Occipital lobe (tissue), 2 donors: ENCODE results near the genes CHSY3 and IL3.

- RAMPAGE, long total RNA, result no peak
Observed at GRCh38 chr5:128537734-128538076, 340 bp downstream of the FBN2 start.

GRCh38 chr5:129094384-129094637 lies 238 bp upstream of the ISOC1 start:
- RAMPAGE, long total RNA, result no peak

GRCh38 chr5:129903597-129904586 lies at the start of gene CHSY3:
Gene CHSY3, plus strand, starts transcription at chr5:129904465.
- RAMPAGE, long total RNA, result no peak

DNA sequence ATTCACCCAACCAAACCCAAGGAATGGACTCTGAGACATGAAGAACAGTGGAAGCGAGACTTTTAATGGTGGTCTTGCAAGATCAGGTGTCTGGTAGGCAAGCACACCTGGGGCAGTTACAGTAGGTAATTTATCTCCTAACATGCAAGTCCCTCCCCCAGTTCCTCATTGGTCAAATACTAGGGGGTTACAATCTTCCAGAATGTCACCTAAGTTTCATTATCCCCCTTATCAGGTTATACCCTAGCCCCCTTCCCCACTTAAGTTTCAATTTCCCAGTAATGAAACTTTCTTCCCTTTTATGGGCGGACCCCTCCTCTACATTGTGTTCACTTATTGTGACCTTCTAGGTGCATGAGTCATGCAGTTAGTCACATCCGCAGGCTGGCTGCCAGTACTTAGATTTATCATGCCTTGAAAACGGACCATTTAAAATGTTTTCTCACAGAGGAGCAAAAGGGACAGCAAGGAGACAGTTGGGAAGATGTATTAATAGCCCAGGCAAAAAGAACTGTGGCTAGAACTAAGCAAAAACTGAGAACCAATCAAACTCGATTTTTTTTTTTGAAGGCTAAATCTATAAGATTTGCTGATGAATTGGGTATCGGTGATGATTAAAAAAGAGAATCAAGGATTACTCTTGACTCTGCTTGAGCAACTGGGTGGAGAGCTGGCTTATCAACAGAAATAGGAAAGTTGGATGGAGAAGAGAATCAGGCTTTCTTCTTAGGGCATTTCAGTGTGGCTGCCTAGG lies 615.2 kb downstream of the HINT1 start:
- RAMPAGE, long total RNA, result no peak

GRCh38 chr5:131209336-131210528 lies 39.0 kb downstream of the LYRM7 start:
- RAMPAGE, long total RNA, result no peak

GRCh38 chr5:131251145-131251527 lies 12.7 kb upstream of the CDC42SE2 start:
- RAMPAGE, long total RNA, result no peak

GRCh38 chr5:131363946-131364503 lies 100.2 kb downstream of the CDC42SE2 start:
- RAMPAGE, long total RNA, result no peak

GRCh38 chr5:131372996-131373709 lies 109.3 kb downstream of the CDC42SE2 start:
- RAMPAGE, long total RNA, result no peak

DNA sequence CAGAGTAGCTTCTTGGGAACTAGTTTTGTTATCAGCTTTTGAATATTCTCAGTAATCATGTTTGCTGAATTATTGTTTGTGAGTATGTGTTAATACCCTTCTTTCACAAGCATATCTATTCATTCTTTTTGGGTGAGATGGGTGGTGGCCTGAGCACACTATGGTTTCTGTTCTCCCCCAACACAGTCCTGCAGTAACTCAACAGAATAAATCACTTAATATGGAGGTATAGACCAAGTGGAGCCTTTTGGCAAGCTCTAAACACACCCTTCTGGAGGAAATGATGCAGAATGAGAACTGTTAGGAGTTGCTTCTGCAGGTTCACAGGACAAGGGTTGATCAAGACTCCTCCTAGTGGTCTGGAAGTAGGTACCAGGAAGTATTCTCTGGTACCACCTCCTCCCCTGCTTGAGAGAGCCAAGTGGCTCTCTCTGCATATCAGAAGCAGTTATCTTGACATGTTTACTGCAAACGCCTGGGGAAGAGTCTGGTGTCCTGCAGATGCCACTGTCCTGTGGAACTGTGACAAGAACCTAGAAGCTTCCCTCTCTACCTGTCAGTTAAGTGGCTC lies 118.4 kb downstream of the CDC42SE2 start:
- RAMPAGE, long total RNA, result no peak

DNA sequence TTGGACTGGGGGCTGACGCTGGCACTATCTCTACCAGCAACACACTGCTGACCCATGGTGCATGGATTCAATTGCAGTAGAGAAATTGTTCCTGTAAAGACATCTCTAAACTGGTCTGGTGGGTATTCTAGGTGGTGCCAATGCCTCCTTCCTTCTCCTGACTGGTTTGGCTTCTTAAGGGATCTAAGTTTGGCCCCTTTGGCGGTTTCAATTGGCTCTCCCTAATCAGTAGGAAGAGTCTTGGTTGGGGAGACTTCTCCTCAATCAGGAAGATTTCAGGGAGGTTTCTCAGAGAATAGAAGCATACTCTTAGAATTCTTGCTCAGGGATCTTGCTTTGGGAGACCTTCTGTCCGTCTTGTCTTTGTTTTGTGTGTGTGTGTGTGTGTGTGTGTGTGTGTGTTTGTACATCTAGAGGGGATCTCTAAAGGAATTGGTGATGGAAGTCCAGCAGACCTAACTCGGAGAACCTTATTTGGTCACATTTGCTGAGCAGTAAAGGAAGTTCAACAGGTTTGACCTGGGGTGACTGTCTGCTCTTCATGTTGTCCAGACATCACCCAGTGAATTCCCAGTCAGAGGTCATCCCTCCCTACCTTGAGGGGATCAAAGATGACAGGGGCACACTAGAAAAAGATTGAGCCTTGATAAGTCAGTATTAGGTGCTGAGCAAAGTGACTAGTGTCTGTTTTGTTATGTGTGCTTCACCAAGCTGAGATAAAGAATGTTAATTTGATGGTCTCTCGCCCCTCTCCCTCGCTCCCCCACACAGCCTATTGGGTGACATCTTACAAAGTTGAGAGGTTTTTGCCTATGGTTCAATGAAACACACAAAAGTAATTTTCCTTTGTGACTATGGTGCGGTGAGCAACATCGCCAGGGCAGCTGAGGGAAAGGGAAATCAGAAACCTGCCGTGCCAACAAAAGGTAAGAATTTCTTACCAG lies 26.1 kb upstream of the RAPGEF6 start:
- RAMPAGE, long total RNA, result no peak

- RAMPAGE, long total RNA, result no peak
Observed at GRCh38 chr5:131702812-131703722, 68.0 kb upstream of the RAPGEF6 start.

GRCh38 chr5:131711870-131712756 lies 77.1 kb upstream of the RAPGEF6 start:
- RAMPAGE, long total RNA, result no peak

GRCh38 chr5:131716290-131716976 lies 80.4 kb downstream of the FNIP1 start:
- RAMPAGE, long total RNA, result no peak

DNA sequence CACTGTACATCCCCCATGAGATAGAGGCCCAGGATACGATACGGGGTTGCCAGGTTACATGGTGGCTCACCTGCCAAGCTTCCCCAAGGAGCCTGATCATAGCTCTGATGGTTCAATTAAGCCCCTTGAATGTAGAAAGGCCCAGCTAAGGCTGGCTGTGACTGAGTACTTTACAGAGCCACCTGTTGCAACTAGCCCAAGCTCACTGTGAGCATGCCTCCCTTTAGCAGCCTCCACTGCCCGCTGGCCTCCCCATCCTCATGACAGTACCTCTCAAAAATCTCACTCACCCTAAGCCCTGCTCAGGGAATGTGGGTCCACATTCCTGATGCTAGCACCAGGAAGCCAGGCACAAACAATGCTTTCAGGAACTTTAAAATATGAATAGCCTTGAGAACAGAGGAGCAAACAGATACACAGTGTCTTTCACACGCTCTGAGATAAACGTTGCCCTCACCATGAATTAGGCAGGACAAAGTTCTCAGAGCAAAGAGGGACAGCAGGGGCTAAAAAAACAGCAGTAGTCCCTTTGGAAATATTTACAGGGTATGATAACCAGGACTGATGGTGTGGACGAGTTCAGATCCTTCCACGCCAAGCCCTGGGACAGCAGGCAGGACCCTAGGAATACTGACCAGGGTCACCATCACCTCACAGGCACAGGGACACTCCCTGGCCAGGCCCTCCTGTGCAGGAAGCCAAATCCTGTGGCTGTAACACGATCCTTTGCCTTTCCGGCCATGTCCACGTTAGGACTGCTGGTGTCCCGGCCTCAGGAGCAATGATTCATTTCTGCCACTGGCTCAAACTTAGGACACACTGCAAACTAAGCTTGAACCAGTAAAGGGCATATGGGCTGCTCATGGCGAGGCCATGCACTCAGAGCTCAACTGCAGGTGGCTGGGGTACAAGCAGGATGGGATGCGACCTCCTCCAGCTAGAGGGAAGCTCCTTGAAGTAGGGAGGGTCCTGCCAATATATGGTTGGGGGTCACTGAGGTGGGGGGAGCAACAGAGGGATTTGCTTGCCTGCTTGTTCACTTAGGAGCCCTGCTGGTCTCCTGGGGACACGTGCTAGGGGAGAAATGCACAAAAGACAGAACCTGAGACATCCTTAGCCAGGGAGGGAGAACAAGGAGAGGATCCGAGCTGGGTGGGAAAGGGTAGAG lies 9.6 kb downstream of the ACSL6 start:
- RAMPAGE, long total RNA, result no peak

DNA sequence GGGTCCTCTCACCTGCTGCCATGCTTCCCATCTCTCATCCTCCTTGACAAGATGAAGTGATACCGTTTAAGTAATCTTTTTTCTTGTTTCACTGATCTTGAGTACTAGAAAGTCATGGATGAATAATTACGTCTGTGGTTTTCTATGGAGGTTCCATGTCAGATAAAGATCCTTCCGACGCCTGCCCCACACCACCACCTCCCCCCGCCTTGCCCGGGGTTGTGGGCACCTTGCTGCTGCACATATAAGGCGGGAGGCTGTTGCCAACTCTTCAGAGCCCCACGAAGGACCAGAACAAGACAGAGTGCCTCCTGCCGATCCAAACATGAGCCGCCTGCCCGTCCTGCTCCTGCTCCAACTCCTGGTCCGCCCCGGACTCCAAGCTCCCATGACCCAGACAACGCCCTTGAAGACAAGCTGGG lies at the start of gene IL3:
Gene IL3, plus strand, starts transcription at position 274 of the 422 bp plus-strand sequence.
- RAMPAGE, long total RNA, result no peak

GRCh38 chr5:132099039-132099398 lies 25.4 kb downstream of the CSF2 start:
- RAMPAGE, long total RNA, result no peak

GRCh38 chr5:132258310-132259112 lies 1.0 kb downstream of the PDLIM4 start:
- RAMPAGE, long total RNA, result no peak

DNA sequence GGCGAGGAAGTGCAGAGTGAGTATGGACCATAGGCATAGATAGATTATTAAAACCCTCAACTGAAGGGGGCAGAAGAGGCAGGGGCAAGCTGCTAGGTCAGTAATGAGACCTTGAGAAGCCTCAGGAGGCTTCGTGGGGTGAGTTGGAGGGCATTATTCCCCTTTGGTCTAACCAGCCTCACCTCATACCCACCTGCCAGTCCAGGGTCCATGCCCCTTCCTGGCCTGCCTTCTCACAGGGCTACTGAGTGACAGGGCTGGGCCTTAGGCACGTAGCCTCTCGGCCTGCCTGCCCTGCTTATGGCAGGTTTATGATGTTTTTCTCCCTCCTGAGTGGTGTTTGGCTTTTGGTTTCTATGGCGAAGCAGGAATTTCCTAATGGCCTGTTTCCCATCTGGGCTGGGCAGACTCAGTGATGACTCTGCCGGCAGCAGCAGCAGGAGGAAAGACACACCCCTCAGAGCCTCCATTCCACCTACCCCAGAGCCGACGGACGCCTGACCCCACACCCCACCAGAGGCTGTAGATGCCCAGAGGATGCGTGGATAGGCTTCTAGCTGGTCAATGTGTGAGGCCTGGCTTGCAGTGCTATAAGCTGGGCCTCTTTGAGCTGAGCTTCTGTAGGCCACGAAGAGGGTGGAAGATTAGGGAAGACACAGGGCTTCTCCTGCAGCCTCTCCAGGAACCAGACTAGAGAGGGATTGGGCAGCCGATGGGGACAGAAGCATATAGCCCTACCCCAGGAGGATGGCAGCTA lies 8.2 kb downstream of the PDLIM4 start:
- RAMPAGE, long total RNA, result no peak

GRCh38 chr5:132310061-132310769 lies 16.0 kb downstream of the SLC22A4 start:
- RAMPAGE, long total RNA, result no peak

DNA sequence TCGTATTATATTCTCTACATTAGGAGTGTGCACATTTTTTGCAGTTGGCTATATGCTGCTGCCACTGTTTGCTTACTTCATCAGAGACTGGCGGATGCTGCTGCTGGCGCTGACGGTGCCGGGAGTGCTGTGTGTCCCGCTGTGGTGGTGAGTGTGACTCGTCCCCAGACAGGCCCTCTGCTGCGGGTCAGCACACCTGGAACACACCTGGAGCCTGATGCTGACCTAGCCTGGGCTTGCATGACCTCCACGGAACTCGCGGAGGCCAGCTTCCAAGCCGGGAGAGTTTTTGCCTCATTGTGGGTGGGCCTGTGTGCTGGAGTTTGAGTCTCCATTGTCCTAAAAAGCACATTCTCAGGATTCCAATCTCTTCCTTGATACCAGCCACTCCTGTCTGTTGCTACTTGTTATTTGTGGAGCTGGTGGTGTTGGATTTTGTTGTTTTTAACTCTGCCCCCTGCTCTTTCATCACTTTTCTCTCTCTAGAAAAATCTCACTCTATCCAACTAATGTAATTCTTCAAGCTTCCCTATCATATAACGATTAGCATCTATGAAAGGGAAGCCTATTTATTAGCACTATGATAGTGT lies 28.1 kb downstream of the SLC22A4 start:
- RAMPAGE, long total RNA, result no peak